Trachea (tissue), 1 donor: ENCODE data around the genes MFSD4B and TSPYL4.

DNA sequence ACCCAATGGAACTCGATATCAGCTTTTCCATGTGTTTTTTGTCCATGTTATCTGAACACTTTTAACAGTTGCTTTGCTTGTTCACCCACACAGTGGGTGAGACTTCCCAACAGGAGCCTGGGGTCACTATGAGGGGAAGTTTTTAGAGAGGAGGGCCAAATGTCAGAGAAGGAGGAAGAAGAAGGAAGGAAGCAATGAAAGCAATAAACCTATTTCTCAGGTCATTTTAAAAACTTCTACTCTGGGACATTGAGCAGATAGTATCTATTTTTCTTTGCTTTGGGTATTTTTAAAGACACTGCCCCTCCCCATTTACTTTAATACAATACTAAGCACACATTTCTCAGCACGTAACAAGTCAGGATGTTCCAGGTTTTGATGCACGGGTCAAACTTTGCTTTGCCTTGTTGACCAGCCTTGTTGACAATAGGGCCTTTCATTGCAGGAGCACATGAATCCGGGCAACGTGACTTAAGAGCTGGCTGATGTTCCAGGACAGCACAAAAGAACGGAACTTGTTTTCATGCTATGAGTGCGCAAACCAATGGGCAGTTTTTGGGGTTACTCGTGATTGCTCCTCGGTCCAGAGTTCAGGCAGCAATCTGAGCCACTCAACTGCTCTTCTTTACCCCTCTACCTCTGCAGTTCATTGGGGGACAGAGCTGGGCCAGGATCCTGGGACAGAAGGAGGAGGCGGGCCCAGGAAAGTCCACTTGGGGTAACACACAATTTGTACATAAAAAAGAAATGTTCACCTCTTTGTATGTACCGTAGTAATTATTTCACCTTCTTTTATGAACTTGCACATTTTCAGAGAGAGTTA is 78.5 kb upstream of the SLC22A16 start:
- PRO-cap = unidirectional peak, plus-strand start at position 586 of the sequence

DNA sequence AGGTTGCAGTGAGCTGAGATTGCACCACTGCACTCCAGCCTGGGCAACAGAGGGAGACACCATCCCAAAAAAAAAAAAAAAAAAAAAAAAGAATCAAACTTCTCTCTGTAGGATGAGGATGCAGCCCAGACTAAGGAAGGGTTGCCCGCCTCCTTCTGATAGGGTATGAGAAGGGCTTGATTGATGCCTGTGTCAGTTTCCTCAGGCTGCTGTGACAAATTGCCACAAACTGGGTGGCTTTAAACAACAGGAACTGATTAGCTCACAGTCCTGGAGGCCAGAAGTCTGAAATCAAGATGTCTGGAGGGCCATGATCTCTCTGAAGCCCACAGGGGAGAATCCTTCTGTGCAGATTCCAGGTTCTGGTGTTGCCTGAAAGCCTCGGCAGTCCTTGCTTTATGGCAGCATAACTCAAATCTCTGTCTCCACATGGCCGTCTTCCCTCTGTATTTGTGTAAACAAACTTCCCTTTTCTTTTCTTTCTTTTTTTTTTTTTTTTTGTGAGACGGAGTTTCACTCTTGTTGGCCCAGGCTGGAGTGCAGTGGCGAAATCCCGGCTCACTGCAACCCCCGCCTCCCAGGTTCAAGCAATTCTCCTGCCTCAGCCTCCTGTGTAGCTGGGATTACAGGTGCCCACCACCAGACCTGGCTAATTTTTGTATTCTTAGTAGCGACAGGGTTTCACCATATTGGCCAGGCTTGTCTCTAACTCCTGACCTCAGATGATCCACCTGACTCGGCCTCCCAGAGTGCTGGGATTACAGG is 11.1 kb upstream of the CDK19 start:
- PRO-cap = no peak

- PRO-cap = no peak
Measured at GRCh38 chr6:110894013-110894869, 19.7 kb downstream of the AMD1 start.

- PRO-cap = no peak
Measured at GRCh38 chr6:111196366-111196885, 62.7 kb upstream of the MFSD4B start.

DNA sequence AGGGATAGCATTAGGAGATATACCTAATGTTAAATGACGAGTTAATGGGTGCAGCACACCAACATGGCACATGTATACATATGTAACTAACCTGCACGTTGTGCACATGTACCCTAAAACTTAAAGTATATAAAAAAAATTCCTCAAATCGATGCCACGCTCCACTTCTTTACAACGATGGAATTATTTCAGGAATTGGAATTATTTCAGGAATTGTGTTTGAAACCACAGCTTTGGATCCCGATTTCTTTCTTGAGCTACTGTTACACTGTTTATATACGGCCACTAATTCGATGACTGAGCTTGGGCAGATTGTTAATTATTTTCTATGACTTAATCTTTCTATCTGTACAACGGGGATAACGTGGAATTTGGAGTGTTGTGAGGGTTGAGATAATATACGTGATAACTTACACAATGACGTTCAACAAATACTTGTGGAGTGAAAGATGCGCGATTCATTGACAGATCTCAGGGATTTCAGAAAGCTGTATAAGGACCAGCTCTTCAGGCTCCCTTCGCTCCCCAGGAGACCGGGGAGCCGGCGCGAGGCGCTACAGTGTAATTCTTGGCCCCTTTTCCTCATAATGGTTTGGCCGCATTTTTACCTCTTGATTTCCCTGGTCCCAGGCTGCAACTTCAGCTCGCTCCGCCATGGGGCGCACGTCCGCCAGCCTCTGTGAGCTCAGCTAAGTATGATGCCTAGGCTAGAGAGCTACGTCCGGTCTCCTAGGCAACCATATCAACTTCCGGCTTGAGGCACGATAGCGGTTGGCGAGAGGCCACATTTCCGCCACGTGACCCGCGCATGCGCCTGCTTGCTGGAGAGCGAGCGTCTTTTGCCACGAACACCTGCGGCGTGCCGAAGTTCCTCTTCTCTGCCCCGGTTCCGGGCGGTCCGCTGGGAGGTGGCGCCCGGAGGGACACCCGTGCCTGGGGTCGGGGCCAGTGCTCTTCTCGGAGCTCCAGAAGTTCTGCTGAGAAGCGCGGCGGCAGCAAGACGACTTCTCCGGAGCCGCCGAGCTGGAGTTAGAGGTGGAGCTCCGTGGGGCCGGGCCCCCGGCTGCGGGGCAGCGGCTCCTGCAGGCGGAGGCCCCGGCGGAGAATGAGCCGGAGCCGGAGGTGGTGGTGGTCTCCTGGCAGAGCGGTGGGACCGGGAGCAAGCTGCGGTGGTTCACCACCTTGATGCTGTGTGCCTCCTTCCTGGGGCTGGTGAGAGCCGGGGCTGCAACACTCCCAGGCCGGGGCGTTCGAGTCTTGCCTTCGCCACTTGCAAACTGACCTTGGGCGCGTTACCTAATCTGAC is at the start of gene MFSD4B:
Gene MFSD4B, plus strand, starts transcription at position 824 of the 1,306 bp plus-strand sequence.
- PRO-cap = bidirectional peak, plus-strand start at position 813 of the sequence, minus-strand start at position 679 of the sequence

DNA sequence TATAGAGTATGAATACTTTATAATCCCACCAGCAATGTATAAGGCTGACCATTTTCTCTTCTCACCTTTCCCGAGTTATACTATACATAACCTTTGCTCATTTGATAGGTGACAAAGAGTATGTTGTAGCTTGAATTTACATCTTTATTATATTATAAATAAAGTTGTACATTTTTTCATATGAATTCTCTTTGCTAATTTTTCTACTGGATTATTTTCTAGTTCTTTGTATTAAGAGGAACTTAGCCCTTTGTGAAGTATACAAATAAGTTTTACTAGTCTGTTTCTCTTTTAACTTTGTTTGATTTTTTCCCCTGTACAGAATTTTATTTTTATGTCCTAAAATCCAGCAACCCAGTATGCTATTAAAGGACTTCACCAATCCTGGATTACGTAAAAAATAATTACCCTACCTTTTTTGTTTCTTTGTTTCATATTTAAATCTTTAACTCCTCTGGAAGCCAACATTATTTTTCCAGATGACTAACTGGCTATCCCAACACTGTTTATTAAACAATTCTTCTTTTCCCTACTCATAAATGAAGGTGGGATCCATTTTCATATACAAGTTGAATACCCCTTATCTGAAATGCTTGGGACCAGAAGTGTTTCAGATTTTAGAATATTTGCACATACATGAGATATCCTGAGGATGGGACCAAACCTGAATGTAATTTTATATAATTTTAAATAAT is 7.4 kb downstream of the REV3L start:
- PRO-cap = no peak

DNA sequence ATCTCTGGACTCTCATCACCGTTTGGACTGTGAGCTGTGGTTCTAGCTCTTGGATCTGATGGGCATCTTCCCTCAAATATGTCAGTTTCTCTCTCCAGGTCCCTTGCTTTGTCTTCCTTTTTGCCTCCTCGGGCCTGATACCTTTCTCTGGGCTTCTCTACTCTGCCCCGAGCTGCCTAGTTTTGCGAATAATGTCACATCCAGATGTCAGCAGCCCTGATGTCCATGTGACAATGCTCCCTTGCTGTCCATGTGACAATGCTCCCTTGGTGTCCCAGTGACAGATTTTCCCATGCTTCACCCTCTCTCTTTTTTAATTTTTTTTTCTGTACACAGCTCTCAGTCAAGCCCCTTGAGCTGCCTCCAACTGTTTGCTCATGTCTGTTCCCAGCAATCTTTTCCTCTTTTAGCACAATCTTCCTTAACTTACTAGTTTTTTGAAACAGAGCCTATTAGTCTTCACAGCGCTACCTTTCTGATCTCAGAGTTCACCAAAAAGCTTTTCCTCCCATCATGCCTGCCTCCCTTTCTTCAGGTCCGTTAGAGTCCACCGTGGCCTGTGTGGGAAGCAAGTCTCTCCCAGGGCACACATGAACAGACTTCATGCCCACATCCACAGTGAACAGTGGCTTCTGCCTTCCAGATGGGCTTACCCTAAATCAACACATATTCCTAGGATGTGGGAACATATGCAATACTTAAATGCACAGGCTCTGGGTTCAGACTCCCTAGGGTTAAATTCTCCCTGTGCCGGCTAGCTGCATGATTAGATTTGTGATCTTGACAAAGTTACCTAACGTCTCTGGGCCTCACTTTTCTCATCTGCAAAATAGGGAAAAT is 6.2 kb downstream of the TRAF3IP2 start:
- PRO-cap = no peak

DNA sequence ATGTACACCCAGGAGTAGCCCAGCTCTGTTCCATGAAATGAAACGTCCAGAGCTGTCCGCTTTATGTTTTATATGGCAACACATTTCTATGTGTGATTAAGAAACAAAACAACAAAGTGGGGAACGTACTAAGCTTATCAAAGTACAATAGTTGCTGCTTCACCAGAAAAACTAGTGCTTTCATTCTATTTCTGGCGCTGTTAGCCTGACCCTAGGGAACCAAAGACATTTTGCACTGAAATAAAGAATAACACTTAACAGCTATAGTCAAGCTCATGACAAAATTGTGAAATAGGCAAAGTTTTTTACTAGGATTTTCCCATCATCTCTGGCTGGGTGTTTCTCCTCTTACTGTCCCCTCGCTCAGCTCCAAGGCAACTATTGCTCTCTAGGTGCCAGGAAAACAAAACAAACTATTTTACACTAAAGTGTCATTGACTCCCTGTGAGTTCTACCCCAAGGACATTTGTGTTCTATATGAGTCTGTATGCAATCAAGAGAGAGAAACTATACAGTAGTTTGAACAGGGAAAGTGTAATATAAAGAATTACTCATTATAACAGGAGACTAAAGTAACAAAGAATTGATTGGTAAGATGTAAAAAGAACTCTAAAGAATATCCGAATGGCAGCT is 22.9 kb upstream of the TRAF3IP2 start:
- PRO-cap = no peak

DNA sequence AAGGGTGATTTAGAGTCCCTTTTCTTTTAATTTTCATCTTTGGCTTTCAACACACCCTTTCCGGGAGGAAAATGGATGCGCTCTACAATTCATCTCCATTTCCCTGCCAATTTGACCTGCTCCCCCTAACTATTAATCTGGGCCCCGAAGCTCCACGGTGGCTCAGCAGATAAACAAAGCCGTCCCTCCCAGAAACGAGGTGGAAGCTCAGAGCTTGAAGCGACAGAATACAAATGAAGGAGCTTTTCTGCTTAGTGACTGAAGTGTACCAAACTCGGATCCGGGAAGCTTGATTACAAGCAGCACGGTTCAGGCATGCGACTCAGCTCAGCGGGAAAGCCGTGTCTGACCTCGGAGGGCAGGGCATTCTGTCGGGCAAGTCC is 80.4 kb upstream of the TRAF3IP2 start:
- PRO-cap = no peak

GRCh38 chr6:111693797-111693996 is 88.0 kb upstream of the TRAF3IP2 start:
- PRO-cap = no peak

DNA sequence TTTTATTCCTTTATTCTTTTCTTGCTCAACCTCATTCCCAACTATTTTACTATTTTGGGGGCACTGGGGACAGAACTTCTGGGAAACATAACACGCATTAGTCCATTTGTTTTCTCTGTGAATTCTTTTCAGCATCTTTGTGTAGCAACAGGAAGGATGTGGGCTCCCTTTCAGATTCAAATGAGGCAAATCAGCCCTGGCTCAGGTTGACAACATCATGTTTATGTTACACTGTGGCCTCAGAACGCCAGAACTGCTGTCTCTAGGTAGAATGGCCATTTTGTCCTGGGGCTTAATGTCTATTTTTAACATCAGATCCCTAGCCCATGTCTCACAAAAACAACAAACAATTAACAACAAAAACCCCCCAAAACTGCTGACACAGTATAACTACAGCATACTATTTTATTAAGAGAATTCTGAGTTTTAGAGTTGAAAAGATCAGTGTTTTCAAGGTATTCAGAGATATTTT is 122.1 kb downstream of the FYN start:
- PRO-cap = no peak

- PRO-cap = no peak
Measured at GRCh38 chr6:111854311-111854683, 19.0 kb downstream of the FYN start.

GRCh38 chr6:112044907-112045387 is 9.0 kb upstream of the CCN6 start:
- PRO-cap = no peak

DNA sequence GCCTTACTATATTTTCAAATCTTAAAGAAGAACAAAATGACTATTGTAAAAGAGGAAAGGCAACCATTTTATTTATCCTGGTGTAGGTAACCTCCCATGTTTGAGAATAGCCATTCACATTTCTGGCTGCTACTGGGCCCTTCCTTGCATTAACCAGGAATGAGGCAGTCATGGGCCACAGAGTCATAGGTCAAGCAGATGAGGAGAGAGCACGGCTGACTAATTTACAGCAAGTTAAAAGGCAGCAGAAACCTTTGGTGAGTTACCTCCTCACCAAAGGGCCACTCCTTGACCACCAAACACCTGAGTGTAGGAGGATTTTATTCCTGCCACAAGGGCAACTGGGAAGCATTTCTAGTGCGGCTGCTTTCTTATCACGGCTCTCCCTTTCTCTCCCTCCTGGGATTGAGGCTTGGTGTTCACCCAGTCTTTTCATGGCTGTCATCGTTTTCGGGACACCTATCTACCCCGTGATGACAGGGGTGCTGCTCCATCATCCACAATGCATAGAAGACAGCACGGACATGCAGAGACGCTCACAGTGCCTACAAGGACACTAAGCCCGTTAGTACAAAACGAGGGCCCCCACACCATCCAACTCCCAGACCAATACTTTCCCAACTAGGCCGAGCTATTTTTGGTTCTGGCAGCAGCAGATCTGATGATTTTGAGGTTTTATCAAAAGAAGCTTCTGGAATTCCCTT is 4.5 kb upstream of the LAMA4 start:
- PRO-cap = no peak

DNA sequence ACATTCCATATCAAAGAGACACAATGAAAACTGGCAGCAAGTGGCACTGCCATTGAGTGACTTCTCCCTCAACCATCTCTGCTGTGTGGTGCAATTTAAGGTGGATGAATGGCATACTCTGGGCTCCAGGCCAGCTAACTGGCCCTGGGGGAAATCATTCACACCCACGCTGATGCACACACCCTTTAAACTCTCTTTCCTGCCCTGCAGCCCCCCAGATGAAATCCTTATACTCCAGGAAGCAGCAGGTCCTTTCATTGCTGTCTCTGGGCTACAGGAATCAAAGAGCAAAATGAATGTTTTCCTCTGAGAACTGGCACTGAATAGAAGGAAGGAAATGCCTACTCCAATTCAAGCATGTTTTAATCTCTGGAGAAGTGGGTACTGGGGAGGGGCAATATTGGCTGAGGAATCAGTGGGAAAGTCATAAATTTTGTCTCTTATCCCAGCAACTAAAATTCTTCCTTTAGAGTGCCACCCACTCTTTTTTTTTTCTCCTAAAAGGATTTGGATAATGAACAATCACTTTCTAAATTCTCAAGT is 16.9 kb upstream of the RFPL4B start:
- PRO-cap = no peak

GRCh38 chr6:112956642-112957310 is 609.6 kb downstream of the RFPL4B start:
- PRO-cap = no peak

- PRO-cap = no peak
Measured at GRCh38 chr6:113018687-113019265, 671.6 kb downstream of the RFPL4B start.

GRCh38 chr6:113943293-113943732 is 27.6 kb downstream of the HDAC2 start:
- PRO-cap = no peak

DNA sequence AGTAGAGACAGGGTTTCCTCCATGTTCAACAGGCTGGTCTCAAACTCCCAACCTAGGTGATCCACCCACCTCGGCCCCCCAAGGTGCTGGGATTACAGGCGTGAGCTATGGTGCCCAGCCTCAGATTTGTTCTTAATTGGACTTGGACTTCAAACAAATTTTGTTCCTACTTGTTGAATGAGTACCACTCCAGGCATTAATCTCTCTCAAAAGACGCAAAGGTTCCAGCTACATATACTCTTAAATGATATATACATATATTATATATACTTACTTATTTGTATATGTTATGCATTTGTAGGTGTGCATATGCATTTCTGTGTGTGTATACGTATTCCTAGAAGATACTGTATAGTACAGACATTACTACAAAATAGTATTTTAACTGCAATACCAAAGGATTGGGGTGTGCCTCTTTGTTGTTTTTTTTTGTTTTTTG is 21.0 kb downstream of the HDAC2 start:
- PRO-cap = no peak

DNA sequence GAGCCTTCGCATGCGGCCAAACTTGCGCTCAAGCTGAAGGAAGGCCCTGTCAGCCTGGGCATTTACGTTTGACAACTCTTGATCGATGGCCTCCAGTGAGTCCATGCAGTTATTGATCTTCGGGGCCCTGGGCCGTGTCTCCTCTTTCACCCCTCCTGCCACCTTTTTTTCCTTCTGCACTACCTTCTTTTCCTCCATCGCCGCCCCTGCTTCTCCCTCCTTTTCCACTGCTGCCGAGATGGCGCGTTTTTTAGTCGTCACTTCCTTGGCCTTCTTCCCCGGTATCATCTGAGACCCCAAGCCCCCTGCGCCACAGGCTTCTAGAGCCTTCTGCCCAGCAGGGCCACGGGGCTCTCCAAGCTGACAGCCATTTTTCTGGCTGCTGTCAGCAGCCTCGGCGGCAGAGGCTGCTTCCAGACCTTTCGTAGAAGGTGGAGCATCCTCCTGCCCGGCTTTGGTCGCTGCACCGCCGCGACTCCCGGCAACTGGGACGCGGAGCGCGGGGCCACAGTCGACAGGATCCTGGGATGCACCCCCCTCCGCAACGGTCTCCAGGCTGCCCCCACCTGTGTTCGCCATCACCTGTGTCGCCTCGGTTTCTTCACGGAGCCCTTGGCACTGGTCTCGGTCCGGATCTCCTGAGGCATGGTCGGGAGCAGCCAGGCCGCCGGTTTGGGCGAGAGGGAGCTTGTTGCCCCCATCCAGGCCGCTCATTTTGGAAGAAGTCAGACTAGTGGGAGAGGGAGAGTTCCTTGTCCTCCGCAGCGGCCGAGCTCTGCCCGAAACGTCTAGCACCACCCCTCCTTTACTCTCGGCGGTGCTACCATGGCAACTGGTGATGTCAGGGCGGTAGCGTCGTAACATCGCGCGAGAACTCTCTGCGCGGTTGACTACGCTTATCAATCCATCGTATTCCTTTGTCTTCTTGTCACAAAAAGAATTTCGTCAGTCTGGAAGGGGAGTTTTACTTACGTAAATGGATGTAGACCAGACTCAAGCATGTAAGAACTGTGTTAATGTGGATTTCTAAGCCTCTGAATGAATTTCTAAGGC is at the start of gene TSPYL4:
Gene TSPYL4, minus strand, starts transcription at position 781 of the 1,053 bp plus-strand sequence.
- PRO-cap = bidirectional peak, plus-strand start at position 870 of the sequence, minus-strand start at position 777 of the sequence